B cell (primary cell): Measurements from ENCODE around the genes RAP2C, PABIR3, SMIM10L2A, CT45A6, CT45A8 and ZIC3.

DNA sequence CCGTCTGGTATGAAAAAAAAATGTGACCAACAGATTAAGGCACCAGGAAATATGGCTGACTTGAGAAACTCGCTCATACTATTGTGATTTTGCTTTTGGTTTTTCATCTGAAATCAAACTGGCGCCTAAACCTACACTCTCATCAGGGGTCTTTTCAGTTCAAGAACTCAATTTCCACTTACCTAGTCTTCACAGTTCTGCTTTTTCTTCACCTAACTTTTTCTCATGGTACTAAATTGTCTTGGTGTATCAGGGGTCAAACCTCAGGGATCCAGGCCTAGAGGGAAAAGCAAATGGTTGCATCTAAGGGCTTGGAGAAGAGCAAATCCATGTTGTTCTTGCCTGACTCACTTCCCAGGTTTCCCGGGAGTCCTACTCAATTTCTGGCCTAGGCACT is 192.1 kb upstream of the STK26 start:
- PRO-cap = no peak
- CAGE, long polyA plus RNA = no peak

DNA sequence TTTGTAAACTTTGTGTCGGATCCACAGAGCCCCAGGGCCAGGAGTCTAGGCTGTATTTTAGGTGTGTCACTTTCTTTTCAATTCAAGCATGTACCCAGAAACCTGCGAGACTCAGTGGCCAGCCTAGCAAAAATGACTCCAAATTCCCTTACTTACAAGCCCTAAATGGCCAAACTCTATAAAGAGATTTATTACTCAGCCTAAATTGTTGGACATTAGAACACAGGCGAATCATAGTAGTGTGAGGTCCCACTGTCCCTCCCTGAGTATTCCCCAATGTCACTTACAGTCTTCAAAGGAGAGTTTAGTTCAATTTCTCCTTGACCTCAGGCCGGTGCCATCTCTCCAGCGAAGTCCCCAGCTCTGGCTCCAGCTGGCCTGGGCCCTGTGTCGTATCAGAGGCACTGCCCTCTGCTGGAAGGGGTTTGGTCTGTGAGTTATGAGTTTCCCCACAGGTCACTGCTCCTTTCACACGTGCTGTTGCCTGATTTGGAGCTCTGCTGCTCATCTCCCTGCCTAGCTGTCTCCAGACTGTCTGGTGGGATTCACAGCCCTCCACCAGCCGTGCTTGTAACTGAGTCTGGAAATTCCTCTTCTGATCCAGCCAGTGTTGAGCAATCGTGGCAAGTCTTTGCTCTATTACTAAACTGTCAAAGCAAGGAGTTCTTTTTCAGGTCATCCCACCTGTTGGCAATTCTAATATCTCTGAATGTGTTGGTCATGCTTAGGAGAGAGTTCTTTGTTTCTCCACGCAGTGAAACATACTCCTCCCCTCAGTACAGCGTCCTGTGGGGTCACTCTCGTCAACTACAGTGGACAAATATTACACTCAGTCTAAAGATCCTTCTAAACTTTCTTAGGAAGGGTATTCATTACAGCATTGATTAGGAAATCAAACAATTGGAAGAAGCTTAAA is at the start of gene RAP2C:
Gene RAP2C (minus strand): TSS at position 365 of the 916 bp plus-strand sequence.
- PRO-cap = unidirectional peak, minus-strand start at position 365 of the sequence
- CAGE, long polyA plus RNA = no peak

DNA sequence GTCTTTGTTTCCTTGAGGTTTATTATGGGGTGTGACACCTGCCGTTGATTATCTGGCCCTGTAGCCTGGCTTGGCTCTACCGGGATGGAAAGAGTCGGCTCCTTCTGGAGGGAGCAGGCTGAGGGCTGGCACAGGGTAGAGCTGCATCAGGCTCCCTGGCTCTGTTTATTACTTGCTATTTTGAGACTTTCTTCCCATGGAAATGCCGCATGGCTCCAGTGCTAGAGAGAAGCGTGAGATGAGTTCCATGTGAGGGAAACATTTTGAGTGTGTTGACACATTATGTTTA is 80.7 kb upstream of the GPC4 start:
- PRO-cap = no peak
- CAGE, long polyA plus RNA = no peak

GRCh38 chrX:134169430-134169781 is 67.6 kb upstream of the CCDC160 start:
- PRO-cap = no peak
- CAGE, long polyA plus RNA = no peak

DNA sequence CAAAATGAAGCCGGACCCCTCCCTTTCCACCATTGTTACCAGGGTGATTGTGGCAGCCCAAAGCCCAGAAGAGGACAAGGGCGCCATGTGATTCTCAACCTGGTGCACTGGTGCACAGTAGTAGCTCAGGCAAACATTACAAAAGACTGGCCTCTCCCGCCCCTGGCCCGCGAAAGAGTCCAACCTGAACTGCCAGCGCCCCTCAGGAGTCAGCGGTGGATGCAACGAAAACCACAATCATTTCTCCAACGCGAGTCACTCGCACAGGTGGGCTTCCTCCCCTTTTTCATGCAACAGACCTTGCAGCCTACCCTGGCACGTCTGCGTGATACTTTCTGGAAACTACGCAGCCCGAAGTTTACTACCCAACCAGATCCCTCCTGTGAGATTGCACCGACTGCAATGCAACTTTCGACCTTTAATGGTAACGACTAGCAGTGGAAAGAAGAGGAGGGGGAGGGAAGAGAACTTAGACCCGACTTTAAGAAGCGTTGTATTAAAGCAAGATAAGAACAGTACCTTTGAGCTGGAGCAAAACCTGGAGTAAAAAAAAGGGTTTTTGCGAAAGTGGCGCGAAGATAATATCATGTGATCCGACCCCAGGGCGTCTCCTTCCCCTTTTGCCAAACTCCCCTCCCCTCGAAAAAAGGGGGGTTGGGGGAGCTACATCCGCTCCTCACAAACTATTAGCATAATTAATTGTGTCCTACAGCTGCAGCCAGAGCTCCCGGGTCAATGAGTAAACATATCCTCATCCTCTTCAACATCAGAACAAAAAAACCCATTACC is 63.3 kb upstream of the CCDC160 start:
- PRO-cap = no peak
- CAGE, long polyA plus RNA = no peak

GRCh38 chrX:134542366-134543053 is 82.5 kb downstream of the HPRT1 start:
- PRO-cap = no peak
- CAGE, long polyA plus RNA = no peak

- PRO-cap = no peak
- CAGE, long polyA plus RNA = no peak
Measured at GRCh38 chrX:134546813-134547866, 87.2 kb downstream of the HPRT1 start.

GRCh38 chrX:134547867-134548878 is 88.2 kb downstream of the HPRT1 start:
- PRO-cap = no peak
- CAGE, long polyA plus RNA = no peak

GRCh38 chrX:134806899-134807322 is at the start of gene PABIR3:
Gene PABIR3 (plus strand): TSS chrX:134807237.
- PRO-cap = bidirectional peak, plus-strand start at chrX:134807237, minus-strand start at chrX:134807039
- CAGE, long polyA plus RNA = no peak

- PRO-cap = no peak
- CAGE, long polyA plus RNA = no peak
Measured at GRCh38 chrX:134991582-134992610, 1.1 kb downstream of the SMIM10 start.

DNA sequence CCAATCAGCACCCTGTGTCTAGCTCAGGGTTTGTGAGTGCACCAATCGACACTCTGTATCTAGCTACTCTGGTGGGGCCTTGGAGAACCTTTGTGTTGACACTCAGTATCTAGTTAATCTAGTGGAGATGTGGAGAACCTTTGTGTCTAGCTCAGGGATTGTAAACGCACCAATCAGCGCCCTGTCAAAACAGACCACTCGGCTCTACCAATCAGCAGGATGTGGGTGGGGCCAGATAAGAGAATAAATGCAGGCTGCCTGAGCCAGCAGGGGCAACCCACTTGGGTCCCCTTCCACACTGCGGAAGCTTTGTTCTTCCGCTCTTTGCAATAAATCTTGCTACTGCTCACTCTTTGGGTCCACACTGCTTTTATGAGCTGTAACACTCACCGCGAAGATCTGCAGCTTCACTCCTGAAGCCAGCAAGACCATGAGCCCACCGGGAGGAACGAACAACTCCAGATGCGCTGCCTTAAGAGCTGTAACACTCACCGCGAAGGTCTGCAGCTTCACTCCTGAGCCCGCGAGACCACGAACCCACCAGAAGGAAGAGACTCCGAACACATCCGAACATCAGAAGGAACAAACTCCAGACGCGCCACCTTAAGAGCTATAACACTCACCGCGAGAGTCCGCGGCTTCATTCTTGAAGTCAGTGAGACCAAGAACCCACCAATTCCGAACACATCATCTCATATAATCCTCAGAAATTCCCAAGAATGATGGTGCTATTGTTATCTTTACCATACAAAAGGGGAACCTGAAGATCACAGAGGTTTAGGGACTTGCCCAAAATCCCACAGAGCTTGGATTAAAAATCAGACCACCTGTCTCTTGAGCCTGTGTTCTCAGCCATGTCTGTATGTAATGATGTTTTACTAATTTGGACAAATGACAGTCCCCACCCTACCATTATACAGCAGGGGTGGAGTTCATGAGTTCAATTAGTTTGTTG is 17.3 kb downstream of the ETDC start:
- PRO-cap = no peak
- CAGE, long polyA plus RNA = no peak

GRCh38 chrX:135421416-135422634 is at the start of gene SMIM10L2A:
Gene SMIM10L2A (plus strand): TSS chrX:135421944.
- PRO-cap = unidirectional peak, minus-strand start at chrX:135422242
- CAGE, long polyA plus RNA = no peak

DNA sequence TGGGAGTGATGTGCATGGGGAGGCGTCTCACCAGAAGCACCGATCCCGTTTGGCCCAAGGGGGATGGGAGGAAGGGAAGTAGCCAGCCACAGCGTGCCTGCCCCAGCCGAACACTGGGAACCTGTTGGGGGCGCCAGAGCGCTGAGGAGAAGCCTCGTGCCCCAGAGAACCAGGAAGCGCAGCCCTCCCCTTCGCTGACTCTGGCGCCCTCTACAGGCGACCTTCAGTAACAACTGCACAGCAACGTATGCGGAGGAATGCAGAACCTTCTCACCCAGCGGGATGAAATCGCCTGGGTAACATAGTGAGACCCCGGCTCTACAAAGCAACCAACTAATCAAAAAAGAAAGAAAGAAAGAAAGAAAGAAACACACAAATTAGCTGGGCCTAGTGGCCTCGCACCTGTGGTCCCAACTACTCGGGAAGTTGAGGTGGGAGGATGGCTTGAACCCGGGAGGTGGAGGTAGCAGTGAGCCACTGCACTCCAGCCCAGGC is at the start of gene CT45A6:
Gene CT45A6 (minus strand): TSS at position 153 of the 495 bp plus-strand sequence.
- PRO-cap = no peak
- CAGE, long polyA plus RNA = no peak

- PRO-cap = no peak
- CAGE, long polyA plus RNA = no peak
Measured at GRCh38 chrX:135854417-135854924, at the start of gene CT45A8. Gene CT45A8 (minus strand): TSS chrX:135854538.

- PRO-cap = no peak
- CAGE, long polyA plus RNA = no peak
Measured at GRCh38 chrX:136044627-136045468, 59.6 kb downstream of the SLC9A6 start.

GRCh38 chrX:136193590-136194207 is 3.1 kb upstream of the FHL1 start:
- PRO-cap = no peak
- CAGE, long polyA plus RNA = no peak

DNA sequence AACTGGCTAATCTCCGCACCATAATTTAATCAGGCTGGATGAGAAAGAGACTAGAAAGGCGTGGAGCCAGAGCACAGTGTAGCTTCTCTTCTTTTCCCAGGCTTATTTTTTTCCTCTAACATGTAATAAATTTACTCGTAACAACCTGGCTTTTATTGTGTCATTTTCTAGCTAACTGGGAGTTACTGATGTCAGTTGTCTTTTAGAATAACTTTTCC is 1.5 kb upstream of the FHL1 start:
- PRO-cap = no peak
- CAGE, long polyA plus RNA = no peak

DNA sequence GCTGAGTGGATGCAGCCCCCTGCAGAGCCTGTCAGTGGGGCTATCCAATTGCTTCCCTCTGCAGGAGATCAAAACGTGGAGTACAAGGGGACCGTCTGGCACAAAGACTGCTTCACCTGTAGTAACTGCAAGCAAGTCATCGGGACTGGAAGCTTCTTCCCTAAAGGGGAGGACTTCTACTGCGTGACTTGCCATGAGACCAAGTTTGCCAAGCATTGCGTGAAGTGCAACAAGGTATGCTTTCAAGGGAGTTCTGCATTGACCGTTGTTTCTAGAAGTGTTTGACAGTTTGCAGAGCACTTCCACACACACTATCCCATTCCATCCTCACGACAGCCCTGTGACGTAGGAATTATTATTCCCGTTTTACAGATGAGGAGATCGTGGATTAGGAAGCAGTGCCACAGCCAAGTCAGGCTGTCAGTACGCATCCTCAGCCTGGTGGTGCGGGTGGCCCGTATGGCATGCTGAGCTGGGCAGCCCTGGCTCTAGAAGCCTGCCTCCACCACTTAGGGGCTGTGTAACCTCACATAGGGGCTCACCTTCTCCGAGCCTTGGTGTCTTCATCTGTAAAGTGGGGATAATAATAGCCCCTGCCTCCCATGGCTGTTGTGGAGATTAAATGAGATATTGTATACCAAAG is 11.0 kb downstream of the FHL1 start:
- PRO-cap = no peak
- CAGE, long polyA plus RNA = no peak

DNA sequence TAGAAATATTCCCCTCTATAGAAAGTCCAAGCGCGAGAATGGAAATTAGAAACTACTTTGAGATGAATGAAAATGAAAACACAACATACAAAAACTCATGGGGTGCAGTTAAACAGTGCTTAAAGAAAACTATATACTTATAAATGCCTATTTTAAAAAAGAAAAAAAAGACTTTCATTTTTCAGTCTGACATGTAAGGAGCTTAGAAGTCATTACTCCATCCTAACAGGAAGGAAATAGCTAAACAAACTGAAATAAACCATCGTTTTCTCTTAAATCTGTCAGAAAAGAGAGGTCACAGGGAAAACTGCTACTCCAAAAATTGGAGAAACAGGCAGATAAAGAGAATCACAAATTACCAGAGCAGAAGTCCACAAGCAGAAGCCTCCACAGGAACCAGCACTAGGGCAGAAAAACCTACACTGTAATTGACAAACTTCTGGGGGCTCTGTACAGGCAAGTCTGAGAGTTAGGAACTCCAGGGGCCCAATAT is 65.5 kb downstream of the ARHGEF6 start:
- PRO-cap = no peak
- CAGE, long polyA plus RNA = no peak

- PRO-cap = no peak
- CAGE, long polyA plus RNA = no peak
Measured at GRCh38 chrX:137565231-137566196, at the start of gene ZIC3. Gene ZIC3 (plus strand): TSS chrX:137566127.